Left lung (tissue), 1 donor: ENCODE measurements around a stretch of chr2.

DNA sequence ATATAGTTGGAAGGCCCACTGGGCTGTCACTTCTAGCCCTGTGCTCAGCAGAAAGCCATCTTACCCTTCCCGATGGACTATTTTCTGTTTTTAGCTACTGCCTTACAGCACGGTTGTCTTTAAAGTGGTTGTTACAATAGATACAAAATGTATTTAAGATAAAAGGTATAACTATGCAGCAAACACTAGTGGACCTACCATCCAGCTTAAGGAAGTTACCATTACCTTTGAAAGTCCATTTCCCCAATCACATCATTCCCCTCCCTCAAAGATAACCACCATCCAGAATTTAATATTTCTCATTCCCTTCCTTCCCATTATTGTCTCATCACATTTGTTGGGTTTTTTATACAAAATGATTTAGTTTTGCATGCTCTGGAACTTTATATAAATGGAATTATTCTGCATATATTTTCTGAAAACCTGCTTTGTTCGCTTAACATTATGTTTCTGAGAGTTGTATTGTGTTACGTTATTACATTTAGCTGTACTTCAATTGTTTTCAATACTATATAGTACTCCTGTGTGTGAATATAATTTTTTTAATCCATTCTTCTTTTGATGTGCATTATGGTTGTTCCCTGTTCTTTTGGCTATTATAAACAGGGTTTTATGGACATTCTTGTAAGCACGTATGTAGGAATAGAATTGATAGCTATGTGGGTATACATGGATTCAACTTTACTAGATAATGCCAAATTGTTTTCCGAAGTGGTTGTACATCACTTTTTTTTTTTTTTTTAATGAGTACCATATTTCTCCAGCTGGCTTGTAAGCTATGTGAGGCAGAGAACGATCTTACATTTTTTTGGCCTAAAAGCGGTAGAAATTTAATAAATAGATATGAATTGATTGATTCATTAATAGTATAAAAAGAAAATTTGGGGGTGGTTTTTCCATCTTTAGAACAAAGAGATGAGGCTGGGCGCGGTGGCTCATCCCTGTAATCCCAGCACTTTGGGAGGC is 21.8 kb downstream of the GPATCH11 start:
- PRO-cap, result no peak

- PRO-cap, result no peak
Measured at GRCh38 chr2:37179857-37180333, 8.6 kb downstream of the SULT6B1 start.

DNA sequence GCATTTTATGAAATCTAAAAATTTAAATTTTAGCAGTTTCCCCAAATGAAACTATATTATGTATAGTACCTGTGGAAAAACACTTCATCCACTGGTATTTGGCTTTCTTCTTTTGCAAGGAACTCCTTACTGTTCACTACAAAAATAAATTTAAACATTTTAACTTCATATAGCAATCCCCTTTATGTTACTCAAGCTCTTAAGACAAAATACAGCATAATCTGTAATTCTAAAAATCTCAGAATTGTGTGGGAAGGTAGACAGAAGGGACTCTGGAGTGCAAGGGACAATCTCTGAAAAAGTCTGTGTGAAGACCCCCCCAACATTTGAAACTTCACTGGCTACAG is 16.6 kb downstream of the CEBPZ start:
- PRO-cap, result no peak

GRCh38 chr2:37562178-37562692 is 109.2 kb downstream of the CDC42EP3 start:
- PRO-cap, result no peak

DNA sequence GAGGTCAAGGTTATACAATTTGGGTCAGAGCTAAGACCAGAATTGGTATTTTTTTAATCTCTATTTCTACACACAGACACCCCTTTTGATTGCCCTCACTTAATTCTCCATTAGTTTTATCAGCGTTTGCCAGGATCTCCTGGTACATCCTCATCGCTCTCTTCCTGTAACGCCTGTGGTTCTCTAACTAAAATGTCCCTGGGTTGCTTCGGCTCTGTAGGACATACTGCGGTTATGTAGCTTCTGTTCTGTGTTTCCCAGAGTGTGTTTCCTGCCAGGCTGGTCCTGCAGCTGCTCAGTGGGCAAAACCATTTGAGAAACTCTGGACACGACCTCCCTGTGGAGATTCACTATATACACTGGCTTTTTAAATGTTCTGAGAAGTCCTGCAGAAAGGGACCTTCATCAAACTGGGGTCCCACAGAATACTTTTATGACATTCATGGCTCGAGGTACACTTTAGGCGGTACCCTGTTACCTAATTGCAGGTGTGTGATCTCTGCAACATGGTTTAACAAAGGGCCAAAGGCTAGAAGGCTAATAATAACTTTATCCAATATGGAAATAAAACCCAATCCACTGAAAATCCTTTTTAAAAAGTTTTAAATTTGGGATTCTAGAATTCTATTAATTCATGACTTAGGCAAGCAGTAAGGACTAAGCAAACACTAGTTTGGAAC is 5.4 kb downstream of the CDC42EP3 start:
- PRO-cap, result no peak

- PRO-cap, result no peak
Measured at GRCh38 chr2:37670010-37670283, 1.5 kb downstream of the CDC42EP3 start.

- PRO-cap, result no peak
Measured at GRCh38 chr2:37688895-37689490, 17.6 kb upstream of the CDC42EP3 start.

DNA sequence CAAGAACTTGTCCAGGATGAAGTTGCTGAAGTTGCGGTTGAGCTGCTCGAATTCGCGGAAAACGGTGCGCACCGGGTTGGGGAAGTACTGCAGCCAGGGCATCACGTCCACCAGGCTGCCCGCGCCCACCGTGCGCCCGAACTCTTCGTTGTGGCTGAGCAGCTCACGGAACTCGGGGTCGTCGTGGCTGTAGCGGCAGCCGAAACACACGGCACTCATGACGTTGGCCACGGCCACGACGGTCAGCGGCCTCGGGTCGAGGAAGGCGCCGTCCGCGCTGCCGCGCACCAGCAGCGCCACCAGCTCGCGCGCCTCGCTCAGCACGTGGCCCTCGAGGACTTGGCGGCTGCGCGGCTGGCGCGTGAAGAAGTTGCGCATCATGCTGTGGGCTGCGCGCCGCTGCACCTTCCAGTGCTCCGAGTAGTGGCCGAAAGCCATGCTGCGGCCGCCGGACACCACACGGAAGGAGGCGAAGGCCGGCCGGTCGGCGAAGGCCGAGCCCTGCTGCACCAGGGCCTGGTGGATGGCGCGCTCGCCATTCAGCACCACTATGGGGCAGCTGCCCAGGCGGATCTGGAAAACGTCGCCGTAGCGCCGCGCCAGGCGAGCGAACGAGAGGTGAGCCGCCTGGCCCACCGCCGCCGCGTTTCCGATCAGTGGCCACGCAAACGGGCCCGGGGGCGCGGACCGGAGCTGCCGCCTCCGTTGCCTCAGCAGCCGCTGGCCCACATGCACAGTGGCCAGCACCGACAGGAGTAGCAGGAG is 1.2 kb downstream of the CYP1B1 start:
- PRO-cap, result bidirectional peak, plus-strand start at position 411 of the sequence, minus-strand start at position 144 of the sequence; bidirectional peak, plus-strand start at position 551 of the sequence, minus-strand start at position 466 of the sequence; unidirectional peak, minus-strand start at position 575 of the sequence; bidirectional peak, plus-strand start outside the sequence, minus-strand start at position 652 of the sequence

DNA sequence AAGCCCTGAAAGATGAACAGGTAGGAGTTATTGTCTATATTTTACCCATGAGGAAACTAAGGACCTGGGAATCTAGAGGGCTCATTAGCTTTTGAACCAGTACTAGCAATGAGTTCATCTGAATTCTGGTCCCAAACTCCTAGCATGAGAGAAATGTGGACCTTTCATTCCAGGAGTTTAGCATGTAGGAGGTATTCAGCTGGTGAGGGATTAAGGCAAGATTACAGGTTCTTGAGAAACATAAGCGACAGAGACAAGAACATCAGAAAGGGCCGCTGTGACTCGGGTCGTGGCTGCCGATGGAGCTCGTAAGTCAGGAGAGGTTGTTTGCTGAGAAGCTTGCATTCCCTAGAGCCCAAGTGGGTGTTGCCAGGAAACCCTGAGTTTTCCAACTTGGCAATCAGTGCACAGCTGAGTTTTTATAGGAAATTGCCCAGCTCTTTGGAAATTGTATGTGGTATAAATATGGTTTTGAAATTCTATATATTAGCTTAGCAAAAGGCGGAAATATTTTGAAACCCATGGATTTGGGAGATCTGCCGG is 46.3 kb upstream of the CYP1B1 start:
- PRO-cap, result no peak

- PRO-cap, result no peak
Measured at GRCh38 chr2:38466377-38467434, 89.6 kb upstream of the ATL2 start.

- PRO-cap, result no peak
Measured at GRCh38 chr2:38599757-38600231, 2.9 kb downstream of the HNRNPLL start.

DNA sequence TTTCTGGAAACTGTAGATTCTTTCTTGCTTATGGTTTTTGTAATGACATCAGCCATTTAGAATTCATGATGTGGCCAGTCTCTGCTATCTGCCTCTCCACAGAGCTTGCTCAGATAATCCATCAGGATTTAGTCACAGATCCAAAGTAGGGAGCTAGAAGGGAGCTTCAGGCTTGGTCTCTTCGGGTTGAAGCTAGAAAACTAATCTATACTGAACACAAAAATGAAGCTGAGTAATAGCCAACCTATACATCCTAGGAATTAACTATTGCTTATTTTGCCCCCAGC is 36.6 kb downstream of the GALM start:
- PRO-cap, result no peak

- PRO-cap, result no peak
Measured at GRCh38 chr2:38743016-38743545, 8.1 kb downstream of the SRSF7 start.

- PRO-cap, result no peak
Measured at GRCh38 chr2:38744068-38745503, 6.6 kb downstream of the SRSF7 start.

- PRO-cap, result no peak
Measured at GRCh38 chr2:38746437-38747127, 4.6 kb downstream of the SRSF7 start.

GRCh38 chr2:38749769-38750262 is 1.3 kb downstream of the SRSF7 start:
- PRO-cap, result no peak

DNA sequence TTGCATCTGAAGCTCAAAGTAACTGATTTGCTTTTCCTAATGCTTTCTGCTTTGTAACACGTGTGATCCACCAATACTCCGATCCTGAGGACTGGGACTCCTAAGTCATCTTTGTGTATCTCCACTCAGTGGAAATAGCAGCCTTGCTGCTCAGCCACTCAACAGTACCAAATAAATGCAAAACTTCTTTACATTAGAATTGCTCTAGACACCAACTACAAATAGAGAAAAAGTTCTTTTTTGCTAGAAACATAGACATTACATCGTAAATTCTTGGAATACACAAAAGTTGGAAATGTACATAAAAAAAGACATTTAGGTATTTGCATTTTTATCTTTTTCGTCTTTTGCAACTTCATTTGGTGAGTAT is 943 bp upstream of the SRSF7 start:
- PRO-cap, result no peak

- PRO-cap, result no peak
Measured at GRCh38 chr2:38810525-38811012, 32.6 kb downstream of the GEMIN6 start.

DNA sequence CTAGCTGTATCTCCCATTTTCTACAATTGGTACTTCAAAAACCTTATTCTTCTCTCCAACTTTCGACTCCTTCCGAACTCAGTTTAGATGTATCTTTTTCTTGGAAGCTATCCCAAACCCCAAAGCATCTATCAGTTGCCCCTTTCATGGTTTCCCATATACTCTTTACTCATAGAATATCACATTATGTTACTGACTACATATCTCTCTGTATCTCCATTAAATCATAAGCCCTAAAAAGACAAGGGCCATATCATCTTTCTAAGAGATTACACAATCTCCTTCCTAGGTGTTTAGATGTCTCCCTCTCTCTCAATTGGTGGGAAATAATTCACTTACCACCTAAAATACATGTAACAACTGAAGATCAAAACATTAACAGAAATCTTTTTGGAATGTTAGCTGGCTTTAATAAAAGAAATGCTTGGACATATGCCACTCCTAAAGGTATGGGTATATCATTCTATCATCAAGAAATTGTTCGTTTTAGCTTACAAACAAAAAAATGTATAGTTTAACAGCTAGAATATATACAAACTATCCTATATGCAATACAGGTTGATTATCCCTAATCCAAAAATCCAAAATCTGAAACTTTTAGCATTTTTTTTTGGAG is 54.3 kb downstream of the SOS1 start:
- PRO-cap, result no peak

- PRO-cap, result bidirectional peak, plus-strand start at chr2:39124459, minus-strand start at chr2:39124298
Measured at GRCh38 chr2:39124189-39125338, 3.7 kb upstream of the SOS1 start.